PFSK-1 (cell line): Measurements from ENCODE around the gene KRT81.

GRCh38 chr12:51550839-51551069 lies 40.3 kb upstream of the SCN8A start:
- RRBS: no CpG with 5 or more reads among the region's 1 CpG

GRCh38 chr12:51864497-51864803 lies 15.9 kb upstream of the FIGNL2 start:
- RRBS: no CpG with 5 or more reads among the region's 14 CpGs

DNA sequence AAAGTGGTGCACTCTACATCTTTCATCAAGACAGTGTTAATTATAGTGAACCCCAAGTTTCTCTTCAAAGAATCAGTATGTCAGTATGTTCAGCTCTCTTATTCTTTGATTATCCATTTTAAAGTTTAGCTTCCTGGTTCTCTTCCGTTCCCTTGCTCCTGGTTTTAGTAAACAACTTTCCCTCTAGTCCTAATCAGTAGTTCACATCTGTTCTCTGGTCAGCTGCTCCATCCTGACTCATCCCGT lies 3.4 kb upstream of the ANKRD33 start:
- RRBS: no CpG with 5 or more reads among the region's 2 CpGs

DNA sequence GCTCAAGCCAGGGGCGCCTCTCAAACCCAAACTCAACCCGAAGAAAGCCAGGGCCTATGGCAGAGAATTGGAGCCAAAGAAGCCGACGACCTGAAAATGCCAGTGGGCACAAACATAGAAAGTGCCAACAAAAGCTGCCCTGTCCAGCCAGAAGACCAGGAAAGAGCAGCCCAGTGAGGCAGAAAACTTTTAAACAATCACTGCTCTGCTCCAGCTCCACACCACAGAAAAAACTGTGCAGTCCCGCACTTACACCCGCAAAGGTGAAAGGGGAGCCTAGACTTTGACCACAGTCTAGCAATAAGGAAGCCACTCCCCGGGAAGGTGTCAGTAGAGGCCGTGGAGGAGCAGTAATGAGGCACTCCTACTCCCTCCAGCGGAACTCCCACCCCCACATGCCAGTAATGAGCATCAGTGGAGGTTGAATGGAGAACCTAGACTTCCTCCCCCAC lies 6.0 kb upstream of the ACVRL1 start:
- RRBS: no CpG with 5 or more reads among the region's 9 CpGs

DNA sequence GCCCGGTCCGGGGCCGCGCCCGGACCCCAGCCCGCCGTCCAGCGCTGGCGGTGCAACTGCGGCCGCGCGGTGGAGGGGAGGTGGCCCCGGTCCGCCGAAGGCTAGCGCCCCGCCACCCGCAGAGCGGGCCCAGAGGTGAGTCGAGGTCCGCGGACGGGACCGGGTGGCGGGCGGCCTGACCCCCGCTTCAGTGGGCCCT lies 156 bp downstream of the ACVRL1 start:
- RRBS: under 1% methylated on average over 20 of the region's 28 CpGs

DNA sequence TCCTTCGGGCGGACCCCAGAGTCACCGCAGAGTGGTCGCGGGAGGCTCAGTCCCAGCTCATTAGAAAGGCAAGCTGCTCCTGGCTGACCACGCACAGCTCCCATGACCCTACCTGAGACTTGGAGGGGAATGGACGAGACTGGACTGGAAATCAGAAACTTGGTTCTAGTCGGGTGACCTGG lies 347 bp downstream of the ACVRL1 start:
- RRBS: no CpG with 5 or more reads among the region's 8 CpGs

DNA sequence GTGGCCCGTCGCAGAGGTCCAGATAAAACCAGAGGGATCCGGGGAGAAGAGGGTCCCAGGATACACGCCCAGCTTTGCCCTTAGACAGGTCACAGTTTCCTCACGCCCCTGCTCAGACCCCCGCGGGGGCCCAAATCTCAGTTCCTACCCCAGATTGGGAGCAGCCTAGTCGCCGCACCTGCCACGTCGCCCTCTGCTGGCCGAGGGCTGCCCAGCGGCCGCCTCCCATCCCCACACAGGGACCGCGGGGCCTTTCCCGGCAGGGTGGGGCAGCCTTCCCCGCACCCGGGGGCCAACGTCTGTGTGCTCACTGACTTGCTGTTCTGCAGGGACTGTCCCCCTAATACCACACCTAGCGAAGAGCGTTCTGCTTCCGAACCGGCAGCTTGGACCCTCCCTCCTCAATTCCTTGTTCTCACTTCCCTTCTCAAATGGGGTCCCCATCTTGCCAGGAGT lies 16.1 kb downstream of the ACVRL1 start:
- RRBS: 44% methylated on average over 9 of the region's 24 CpGs

DNA sequence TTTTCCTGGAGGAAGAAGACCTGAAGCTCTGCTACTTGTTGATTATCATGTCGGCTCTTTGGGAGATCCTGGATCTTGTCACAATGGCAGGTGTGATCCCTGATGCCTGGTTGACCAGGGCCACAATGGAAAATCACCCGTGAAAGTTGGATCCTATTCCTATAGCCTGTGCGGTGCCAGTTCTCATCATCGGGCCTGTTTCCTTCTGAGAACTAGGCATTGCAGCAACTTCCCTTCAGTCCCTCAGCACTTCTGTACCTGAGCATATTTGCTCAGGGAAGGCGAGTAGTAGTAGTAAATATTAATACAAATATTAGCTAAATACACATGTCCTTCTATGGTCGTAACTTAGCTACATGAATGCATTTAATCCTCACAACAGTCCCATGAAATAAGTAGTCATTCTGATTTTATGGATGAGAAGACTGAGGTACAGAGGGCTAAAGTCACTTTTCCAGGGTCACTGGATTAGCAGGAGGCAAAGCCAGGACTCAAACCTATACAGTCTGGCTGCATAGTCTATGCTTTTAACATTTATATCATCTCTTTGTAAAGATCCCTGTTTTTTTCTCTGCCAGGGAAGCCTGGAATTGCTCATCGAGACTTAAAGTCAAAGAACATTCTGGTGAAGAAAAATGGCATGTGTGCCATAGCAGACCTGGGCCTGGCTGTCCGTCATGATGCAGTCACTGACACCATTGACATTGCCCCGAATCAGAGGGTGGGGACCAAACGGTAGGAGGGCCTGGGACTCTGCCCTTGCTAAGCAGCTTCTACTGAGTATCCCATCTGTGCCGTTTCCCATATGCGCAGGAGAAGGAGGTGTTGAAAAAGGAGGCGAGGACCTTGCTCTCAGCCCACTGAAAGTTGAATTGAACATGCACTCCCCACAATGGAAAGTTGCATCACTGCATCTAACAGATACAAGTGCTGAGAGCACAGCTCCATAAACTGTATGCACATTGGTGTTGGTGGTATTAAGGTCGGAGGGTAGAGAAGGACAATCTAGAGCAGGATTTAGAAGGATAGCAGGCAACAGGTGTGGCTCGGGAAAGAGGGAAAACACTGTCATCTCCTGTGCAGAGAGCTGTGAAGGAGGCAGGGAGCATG lies 21.8 kb upstream of the TAMALIN start:
- RRBS: no CpG with 5 or more reads among the region's 15 CpGs

DNA sequence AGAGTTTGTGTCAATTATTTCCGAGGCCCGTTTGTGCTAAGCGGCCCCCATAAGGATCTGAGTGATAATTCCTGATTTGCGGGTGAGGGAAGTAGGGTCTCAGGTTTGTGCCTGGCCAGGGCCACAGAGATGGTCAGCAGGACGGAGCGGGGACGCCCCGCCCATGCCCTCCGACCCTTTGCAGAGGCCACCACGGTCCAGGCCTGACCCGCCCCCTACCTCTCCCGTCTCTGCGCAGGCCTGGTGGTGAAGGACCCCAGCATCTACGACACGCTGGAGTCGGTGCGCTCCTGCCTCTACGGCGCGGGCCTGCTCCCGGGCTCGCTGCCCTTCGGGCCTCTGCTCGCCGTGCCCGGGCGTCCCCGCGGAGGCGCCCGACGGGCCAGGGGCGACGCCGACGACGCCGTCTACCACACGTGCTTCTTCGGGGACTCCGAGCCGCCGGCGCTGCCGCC lies 7.7 kb downstream of the TAMALIN start:
- RRBS: 96% methylated on average over 17 of the region's 45 CpGs

DNA sequence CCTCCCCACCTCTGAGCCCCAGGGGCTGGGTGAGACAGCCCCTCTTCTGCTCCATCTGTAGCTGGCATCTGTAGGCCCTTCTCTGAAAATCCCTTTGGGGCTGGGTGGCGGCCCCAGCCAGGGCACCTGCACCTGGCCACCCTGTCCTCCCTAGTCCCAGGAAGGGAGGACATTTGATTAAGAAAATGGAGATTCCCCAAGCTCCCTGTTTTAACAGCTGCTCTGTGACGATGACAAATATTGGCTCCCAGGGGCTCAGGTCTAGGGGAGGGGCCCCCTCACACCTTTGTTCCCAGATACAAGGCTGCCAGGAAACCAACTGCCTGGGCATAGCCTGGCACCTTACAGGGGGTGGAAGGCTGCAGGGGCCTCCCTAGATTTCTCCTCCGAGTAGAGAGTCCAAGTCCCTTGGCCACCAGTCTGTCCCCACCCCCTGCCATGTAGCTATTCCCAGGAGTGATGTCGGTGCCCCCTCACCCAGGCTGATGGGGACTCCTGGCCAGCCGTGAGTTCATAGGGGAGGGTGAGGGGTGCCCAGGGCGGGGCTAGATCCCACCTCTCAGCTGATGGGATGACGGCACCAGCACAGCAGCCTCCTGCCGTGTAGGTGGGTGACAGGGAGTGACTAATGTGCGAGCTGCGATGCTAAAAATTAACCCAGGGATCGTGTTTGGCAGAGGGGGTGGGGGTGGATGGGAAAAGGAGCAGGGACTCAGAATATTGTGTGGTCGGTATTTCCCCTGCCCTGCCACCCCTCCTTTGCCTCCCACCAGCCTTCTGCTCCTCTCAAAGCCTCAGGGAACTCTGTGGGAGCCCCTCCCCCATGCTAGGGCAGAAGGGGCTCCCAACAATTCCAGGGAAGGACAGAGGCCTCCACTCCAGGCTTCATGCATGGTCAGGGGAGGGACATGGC lies 12.2 kb downstream of the TAMALIN start:
- RRBS: no CpG with 5 or more reads among the region's 12 CpGs

- RRBS: no CpG with 5 or more reads among the region's 17 CpGs
These were observed 16.2 kb downstream of the TAMALIN start for GRCh38 chr12:52022998-52023268.

DNA sequence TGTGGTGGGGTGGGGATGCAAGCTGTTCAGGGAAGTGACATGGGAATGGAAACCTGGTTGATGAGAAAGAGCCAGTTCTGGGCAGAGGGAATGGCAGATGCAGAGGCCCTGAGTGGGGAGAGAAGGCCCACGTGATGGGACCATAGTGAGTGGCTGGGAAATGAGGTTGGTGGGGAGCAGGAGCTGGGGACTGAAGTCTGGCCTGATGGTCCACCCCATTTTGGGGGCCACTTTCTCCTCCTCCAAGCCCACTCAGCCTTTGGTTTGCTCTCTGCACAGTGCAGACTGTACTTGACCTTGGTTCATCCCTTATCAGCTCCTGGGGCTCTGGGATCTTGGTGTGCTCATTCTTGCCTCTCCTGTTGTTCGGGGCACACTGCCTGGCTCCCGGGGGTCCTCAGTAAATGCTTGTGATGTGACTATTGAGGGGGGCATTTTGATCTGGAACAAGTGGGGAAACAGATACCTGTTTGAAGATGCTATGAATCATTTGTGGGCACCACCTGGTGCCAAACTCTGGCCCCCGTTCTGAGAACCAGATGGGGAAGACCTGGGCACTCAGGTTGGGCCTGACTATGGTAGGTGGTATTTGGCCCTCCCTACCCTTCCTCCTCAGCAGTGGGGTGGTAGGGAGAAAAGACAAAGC lies 11.3 kb upstream of the NR4A1 start:
- RRBS: no CpG with 5 or more reads among the region's 4 CpGs

DNA sequence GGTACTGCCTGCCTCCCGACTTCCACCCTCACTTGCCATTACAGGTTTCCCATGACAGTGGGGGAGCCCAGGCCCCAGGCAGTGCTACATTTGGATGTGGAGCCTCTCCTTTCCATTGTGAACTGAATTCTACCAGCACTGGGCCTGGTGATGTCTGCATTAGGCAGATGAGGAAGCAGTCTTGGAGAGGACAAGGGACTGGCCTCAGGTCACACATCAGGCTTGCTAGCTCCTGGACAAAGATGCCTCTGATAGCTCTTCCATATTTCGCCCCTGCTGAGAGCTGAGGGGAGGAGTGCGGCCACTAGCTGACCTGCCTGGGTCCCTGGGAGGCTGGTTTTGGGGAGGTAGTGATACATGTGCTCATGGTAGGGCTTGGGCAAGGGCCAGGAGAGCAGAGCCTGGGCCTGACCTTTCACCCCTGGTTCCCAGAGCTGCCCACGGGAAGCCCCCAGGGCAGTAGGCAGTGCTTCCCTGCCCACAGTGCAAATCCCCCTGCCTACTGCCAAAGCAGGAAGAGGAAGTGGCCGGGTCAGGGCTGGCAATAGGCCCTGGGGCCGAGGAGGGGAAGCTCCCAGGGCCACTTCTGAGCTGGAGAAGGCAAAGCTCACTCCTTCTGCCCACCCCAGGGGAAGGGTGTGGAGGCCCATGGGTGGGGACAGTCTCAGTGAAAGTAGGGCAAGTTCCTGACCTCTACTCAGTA lies 5.7 kb upstream of the NR4A1 start:
- RRBS: no CpG with 5 or more reads among the region's 6 CpGs

DNA sequence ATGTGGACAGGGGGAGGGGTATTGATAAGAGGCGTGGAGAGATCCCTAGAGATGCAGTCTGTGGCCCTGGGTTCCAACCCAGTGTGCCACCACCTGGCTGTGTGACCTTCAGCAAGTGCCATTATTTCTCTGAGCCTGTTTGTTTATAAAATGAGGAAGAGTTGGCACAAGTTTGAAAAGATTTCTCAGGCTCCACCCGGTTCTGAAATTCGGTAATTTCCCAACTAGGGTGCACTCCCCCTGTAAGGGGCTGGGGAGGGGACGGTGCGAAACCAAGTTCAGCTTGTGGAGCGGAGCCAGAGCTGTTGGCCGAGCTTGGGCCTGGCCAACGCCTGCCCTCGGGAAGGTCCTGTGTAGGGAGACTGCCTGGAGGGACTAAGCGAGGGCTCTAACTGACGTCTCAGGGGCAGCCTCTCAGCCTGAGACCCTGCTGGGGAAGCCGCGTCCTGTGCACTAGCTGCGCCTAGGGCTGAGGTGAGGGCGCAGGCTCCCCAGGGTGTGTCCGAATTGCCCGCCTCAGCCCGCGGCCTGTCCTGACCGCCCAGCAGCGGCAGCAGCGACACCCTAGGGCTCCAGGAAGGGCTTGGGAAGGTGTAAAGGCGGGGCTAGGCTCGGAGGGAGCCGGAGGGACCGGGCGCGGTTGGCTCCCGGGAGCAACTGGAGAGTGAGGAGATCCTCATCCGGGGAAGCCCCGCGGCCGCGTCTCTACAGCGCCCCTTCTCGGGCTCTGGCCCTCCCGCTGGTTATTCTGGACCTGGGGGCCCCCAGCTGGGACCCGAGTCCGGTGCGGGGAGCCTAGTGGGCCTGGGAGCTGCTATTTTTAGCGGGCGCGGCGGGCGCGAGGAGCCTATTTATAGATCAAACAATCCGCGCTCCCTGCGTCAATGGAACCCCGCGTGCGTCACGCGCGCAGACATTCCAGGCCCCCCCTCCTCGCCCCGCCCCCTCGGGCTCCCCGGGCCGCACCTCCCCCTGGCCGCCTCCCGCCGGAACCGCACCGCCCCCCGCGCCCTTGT lies 604 bp upstream of the NR4A1 start:
- RRBS: 96% methylated on average over 13 of the region's 67 CpGs

DNA sequence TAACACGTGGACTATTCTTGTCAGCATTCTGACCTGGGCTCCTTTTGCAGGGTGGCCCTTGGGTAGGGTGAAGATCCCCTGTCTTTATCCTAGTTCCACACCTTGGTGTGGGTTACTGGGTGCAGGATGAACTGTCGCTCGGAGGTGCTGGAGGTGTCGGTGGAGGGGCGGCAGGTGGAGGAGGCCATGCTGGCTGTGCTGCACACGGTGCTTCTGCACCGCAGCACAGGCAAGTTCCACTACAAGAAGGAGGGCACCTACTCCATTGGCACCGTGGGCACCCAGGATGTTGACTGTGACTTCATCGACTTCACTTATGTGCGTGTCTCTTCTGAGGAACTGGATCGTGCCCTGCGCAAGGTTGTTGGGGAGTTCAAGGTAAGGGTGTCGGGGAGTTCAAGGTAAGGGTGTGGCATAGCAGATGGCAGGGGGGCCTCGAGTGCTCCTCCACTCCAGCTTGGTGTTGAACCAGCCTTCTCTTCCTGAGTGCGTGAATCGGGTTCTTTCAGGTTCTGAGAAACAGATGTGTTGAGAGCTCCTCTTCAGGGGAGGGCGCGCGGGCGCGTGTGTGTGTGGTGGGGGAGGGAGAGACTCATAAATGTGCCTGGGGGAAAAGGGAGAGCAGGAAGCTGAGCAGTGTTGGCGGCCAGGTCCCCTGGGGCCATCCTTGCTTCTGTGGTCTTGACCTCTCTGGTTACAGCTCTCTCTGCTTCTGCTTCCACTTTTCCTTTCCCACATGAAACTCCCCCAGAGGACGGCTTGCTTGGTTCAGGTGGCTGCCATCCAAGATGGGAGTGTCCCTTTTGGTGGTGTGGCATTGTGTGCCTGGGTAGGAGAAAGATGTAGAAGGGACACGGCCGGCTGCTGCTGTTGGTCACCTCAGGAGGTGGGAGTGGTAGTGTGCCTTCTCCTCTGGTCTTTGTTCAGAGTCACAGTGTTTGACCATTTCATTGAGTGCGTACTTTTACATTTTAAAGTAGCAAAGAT lies 4.0 kb downstream of the ATG101 start:
- RRBS: no CpG with 5 or more reads among the region's 26 CpGs

GRCh38 chr12:52082890-52083394 lies 3.4 kb downstream of the SMIM41 start:
- RRBS: no CpG with 5 or more reads among the region's 6 CpGs

- RRBS: no CpG with 5 or more reads among the region's 11 CpGs
These were observed 12.3 kb downstream of the SMIM41 start for GRCh38 chr12:52091686-52092337.

- RRBS: no CpG with 5 or more reads among the region's 4 CpGs
These were observed 36.2 kb downstream of the SMIM41 start for GRCh38 chr12:52115748-52115978.

GRCh38 chr12:52145288-52146147 lies 46.3 kb downstream of the KRT80 start:
- RRBS: no CpG with 5 or more reads among the region's 17 CpGs

GRCh38 chr12:52291247-52291749 lies at the start of gene KRT81:
Gene KRT81 (minus strand): TSS chr12:52291534.
- RRBS: no CpG with 5 or more reads among the region's 33 CpGs